Ishikawa (cell line): Measurements from ENCODE around the genes WFDC5, WFDC10A, SPINT4, TNNC2, SPATA25 and CTSA.

DNA sequence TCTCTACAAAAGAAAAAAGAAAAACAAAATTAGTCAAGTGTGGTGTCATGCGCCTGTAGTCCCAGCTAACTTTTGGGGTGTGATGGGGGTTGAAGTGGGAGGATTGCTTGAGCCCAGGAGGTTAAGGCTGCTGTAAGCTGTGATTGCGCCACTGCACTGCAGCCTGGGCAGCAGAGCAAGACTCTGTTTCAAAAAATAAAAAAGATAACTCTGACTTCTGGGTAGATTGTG lies 17.0 kb downstream of the STK4 start:
- RRBS: no CpG with 5 or more reads among the region's 2 CpGs

GRCh38 chr20:45069836-45070556 lies 30.9 kb downstream of the KCNS1 start:
- RRBS: no CpG with 5 or more reads among the region's 1 CpG

GRCh38 chr20:45114945-45115633 lies at the start of gene WFDC5:
Gene WFDC5, minus strand, starts transcription at chr20:45115174.
- RRBS: no CpG with 5 or more reads among the region's 8 CpGs

DNA sequence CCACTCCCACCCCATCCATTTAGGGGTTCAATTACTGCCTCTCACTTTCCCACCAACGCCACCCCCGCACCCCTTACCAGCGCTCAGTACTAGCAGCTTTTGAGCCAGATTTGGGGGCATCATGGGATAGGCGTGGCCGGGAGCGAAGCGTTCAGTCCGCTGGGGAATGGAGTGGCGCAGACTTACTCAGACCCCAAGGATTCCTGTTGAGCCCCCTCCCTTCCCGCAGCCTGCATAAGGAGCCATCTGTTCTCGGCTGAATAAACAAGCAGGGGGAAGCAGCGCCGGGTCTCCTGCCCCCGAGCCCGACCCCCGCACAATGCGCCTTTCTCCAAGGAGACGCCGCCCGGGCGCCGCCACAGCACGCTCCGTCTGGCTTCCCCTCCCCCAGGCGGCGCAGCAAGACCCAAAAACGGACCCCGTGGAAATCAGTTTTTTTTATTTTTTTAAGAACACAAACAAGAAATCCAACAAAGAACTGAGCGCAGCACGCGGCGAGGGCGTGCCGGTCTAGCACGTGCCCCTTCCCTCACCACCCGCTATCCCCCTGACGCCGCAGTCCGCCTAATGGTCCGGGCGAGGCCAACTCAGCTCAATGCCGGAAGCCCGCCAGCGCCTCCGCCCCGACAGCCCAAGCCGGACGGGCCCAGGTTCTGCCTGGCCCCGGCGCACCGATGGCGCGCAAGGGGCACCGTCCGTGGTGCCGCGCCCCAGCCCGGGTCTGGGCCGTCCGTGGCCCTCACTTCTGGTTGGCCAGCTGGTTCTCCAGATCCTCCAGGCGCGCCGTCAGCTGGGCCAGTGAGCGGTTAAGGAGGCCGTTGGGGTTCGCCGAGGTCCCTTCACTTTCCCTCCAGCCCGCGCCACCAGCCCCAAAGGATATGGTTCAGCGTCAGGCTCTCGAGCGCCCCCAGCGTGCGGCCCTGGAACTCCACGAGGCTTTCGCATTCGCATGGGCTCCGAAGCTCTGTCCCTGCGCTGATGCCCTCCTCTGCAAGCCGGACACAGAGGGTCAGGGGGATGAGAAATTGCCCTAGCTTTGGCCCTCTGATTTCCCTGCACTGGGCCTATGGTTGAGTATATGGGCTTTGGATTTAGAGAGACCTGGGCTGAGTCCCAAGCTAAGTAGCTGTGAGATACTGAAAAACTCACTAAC lies 13.2 kb upstream of the RBPJL start:
- RRBS: 6% methylated on average over 31 of the region's 80 CpGs

DNA sequence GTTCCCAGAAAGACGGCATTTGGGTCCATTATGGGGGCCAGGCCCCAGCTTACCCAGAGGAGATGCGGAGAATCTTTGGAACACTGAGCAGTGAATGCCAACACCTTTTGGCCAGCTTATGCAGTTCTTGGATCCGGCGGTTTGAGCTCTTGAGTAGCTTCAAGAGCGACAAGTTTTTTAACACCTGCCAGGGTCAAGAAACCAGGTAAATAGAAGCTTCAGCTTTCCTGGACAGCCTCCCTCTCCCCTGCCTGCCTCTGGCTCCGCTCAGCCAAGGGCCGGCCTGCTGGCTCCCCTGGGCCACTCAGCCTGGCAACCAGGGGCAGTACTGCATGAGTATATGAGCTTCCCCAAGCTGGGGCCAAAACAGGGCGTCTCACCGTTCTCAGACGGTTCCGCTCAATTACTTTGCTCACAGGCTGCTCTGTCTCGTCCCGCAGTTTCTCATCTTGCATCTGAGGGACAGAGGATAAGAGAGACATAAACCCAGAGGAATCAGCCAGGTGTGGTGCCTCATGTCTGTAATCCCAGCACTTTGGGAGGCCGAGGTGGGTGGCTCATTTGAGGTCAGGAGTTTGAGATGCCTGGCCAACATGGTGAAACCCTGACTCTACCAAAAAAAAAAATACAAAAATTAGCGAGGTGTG lies 843 bp downstream of the TP53TG5 start:
- RRBS: no CpG with 5 or more reads among the region's 15 CpGs

DNA sequence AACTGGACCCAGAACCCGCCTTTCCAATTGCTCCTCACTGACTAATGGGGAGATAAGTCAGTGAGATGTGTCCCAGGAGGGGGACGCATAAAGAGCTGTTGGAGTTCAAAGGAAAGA lies 622 bp upstream of the DBNDD2 start:
- RRBS: no CpG with 5 or more reads among the region's 2 CpGs

DNA sequence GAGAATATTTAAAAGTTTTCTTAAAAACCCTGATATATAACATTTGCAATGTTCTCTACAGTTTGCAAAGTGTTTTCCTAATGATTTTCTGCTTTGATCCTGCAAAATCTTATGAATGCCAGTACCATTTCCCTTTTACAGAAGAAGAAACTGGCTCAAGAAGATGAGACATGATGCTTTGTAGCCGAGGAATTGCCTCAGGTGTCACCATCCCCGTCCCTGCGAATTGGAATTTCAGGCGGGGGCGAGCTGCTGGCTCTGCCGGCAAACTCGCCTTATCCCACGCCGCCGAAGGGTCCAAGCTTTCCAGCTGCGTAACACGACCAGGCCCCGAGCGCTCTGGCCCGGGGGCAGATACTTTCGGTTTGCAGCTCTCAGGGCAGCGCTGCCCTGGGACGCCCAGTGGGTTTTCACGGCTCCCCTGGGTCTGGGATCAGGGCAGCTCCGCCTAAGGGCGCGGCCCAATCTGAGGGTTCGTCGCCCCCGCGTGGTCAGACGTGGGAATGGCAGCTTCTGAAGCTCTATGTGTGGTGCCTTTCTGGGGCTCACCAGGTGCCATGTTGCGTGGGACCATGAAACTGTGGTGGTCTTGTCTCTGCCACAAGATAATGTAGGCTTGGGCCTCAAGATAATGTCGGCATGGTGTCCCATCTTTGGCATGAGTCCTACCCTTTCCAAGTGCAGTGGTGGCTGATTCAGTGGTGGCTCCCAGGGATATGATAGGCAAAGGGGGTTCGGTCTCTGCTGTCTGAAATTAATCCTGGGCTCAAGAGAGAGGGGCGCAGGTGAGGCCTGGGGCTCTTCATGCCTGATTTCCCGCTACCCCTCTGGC lies 20.9 kb downstream of the PIGT start:
- RRBS: 2% methylated on average over 10 of the region's 32 CpGs

- RRBS: no CpG with 5 or more reads among the region's 4 CpGs
Measured at GRCh38 chr20:45449471-45450089, 20.0 kb upstream of the WFDC2 start.

DNA sequence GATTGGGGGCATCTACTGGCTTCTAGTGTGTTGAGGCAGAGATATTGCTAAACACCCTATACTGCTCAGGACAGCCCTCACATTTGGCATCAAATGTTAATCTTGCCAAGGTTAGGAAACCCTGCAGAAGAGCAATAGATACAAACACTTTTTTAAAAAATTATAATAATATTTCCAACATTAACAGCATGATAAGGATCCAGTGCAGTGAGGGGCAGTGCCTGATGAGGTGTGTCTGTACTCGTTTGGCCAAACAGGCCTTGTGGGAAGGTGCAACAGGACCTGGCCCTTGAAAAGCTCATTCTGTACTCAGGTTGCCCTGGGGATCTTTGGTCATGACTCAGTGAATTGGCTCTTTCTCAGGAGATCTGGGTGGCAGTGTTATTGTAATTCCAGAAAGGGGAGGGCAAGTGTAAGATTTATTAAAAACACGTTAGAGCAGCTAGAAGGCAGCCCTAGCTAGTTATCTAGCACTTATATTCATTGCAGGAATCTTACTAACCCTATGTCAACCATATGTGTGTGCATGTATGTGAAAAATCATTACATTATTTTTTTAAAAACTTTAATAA lies 2.8 kb upstream of the SPINT3 start:
- RRBS: no CpG with 5 or more reads among the region's 2 CpGs

DNA sequence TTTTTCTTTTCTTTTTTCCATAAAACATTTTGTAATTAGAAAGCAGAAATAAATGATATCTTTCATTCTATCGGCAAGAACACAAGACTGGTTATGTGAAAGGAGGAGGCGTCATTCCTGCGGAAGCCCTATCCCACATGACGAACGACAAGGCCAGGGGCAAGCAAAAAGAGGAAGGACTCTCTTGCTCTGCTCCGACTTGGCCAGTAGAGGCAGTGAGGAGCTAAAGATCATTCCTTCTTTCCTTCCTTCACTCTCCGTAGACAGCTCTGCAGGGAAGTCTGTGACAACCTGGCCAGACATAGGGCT lies at the start of gene WFDC10A:
Gene WFDC10A, plus strand, starts transcription at position 253 of the 309 bp plus-strand sequence.
- RRBS: no CpG with 5 or more reads among the region's 7 CpGs

DNA sequence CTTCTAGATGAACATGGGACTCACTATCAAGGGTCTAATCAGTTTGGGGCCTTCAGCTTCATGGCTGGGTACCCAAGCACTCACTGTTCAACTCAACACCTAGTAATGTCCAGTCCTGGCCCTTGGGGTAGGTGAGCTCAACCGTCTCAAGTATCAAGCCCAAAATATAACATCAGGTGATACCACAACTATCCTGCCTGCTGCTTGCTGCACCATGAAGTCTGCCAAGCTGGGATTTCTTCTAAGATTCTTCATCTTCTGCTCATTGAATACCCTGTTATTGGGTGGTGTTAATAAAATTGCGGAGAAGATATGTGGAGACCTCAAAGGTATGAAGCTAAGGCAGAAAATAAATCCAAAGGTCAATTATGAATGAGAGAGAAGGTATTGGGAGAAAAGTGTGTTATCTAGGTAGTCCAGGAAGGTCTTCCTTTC lies at the start of gene SPINT4:
Gene SPINT4, plus strand, starts transcription at position 194 of the 435 bp plus-strand sequence.
- RRBS: no CpG with 5 or more reads among the region's 2 CpGs

- RRBS: 45% methylated on average over 16 of the region's 33 CpGs
Measured at GRCh38 chr20:45822849-45823514, 4.1 kb downstream of the TNNC2 start.

- RRBS: 91% methylated on average over 3 of the region's 8 CpGs
Measured at GRCh38 chr20:45827155-45827674, at the start of gene TNNC2. Gene TNNC2, minus strand, starts transcription at chr20:45827312.

DNA sequence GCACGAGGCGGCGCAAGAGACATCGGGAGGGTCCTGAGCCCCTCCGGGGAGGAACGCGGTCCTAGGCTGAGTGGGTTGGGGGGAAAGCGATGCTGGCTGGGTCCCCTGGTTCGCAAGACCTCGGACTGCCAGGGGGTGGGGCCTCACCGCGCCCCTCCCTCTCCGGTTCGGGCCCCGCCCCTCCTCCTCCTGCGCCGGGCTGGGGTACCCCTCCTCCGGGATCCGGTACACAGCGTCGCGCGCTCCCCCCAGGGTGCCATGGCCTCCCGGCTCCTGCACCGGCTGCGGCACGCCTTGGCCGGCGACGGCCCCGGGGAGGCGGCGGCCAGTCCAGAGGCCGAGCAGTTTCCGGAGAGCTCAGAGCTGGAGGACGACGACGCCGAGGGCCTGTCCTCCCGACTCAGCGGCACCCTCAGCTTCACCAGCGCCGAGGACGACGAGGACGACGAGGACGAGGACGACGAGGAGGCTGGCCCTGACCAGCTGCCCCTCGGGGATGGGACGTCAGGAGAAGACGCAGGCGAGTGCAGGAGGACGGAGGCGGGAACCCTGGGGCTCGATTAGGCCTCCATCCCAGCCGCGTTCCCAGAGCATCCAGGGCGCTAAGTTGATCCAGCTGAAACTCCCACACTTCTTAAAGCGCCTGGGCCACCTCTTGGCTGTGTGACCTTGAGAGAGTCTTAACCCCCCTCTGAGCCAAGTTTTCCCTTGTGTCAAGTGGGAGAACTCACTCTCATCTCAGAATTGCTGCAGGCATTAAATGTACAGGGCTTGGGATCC lies 540 bp downstream of the SNX21 start:
- RRBS: 2% methylated on average over 19 of the region's 61 CpGs

DNA sequence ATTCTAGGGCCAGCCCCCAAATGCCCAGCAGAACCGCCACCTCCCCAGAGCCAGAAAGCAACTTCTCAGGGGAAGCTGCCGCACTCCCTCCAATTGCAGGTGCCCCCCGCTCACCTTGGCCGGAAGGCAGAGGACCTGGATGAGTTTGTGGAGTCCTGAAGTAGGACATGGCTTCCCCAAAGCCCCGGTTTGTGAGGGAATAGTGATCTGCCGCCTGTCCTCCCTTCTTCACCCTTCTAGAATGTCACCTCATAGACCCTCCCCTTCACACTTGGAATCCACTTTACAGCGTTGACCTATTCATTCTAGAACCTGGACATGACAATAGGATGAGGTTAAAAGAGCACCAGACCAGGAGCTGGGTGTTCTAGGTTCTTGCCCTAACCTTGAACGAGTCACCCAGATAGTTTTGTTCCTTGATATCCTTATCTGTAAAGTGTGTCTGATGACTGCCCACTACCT lies at the start of gene SPATA25:
Gene SPATA25, minus strand, starts transcription at position 201 of the 462 bp plus-strand sequence.
- RRBS: 78% methylated on average over 2 of the region's 8 CpGs

- RRBS: 3% methylated on average over 42 of the region's 69 CpGs
Measured at GRCh38 chr20:45891131-45892147, at the start of gene CTSA. Gene CTSA, plus strand, starts transcription at chr20:45891335.

DNA sequence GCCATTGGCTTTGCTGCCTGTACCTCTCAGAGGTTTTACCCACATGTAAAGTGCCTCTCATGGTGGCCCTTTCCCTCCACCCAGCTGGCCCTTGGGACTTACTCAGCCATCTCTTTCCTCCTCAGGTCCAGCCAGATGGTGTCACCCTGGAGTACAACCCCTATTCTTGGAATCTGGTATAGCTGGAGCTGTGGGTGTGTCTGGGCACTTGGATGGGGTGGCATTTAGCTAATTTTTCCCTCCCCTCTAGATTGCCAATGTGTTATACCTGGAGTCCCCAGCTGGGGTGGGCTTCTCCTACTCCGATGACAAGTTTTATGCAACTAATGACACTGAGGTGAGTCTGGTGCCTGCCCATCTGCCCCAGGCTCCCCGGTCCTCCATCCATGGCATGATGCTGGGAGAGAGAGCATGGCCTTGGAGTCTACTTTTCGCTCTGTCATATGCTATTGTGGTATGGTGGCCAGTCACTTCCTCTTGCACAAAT lies 1.1 kb downstream of the CTSA start:
- RRBS: no CpG with 5 or more reads among the region's 3 CpGs

DNA sequence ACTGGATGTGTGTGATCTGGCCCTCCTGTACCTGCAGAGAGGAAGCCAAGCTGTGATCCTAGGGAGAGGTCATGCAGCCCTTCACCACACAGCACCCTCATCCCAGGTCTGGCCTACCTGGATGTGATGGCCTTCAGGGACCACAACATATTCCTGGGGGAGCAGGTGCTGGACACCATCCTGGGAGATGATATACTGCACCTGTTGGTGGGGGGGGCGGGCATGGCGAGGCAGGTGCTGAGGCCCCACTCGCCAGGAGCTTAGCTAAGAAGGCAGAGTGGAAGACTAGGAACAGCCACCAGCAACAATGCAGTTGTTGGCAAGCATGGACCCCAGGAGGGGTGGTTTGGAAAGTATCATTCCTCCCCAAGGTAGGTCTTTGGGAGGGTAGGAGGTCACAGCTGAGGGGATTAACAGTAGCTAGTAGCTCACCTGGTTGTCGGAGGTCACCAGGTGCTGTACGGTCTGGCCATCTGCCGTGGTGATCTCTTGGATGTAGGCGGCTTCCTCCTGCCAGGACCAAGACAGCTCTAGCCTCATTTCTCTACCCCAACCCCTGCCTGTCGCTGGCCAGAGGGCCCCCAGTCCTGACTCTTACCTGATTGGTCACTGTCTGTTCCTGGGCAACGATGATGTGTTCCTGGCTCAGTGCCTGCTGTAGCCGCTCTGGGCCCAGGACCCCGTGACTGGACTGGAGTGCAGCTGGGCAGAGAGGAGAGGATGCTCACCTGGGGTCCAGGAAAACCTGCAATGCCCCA lies 15.1 kb downstream of the PCIF1 start:
- RRBS: no CpG with 5 or more reads among the region's 11 CpGs

DNA sequence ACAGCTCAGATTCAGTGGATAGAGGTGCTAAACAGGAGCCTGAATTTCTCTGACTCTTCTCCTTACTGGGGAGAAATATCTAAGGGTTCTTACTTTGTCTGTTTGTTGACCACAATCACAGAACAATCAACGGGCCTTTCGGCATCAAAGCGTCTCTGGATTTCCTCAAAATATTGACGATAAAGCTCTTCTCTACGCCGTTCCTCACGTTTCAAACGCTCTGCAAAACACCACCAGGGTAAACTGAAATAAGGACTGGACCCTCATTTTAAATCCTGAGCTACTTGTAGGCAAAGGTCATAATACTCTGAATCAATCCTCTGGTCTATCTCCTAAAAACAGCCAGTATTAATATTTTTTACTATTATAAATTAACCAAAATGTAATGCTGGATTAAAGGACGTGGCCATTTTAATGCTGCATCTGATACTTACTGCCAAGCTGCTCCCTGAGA lies 22.8 kb downstream of the NCOA5 start:
- RRBS: no CpG with 5 or more reads among the region's 9 CpGs

DNA sequence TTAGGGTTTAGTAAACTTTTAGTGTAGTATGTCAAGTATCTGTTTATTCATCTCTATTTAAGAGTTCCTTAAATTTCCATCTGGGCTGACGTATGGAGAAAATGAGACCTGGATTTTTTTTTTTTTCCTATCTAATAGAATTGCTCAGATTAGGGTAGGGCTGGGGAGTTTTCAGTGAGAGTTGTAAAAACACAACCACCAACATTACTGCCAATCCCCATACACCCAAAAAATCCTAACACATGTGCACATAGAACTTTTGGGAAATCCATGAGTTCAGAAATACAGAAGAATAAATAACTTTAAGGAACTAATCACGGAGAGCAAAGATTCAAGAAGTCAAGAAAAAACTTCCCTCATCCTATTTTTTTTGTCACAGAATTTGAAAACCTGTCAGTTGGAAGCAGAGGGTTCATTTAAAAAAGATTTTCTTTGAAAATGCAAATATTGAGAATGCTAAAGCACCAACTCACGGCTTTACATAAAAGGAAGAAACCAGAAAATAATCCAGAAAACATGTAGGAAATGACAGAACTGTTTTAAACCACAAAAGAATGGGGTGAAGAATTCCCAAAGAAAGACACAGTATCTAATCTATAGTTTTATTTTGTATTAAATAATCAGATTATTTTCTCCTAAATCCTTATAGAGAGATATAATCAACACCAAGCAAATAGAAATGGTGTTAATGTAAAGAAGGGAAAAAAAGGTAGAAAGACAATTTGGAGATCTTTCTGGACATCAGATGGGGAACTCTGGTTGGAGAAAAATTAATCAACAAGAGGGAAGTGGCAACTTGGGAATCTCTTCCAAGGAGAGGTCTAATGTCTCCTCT lies 7.9 kb downstream of the NCOA5 start:
- RRBS: no CpG with 5 or more reads among the region's 3 CpGs